SJCRH30 (cell line): ENCODE measurements around a stretch of chr2.

DNA sequence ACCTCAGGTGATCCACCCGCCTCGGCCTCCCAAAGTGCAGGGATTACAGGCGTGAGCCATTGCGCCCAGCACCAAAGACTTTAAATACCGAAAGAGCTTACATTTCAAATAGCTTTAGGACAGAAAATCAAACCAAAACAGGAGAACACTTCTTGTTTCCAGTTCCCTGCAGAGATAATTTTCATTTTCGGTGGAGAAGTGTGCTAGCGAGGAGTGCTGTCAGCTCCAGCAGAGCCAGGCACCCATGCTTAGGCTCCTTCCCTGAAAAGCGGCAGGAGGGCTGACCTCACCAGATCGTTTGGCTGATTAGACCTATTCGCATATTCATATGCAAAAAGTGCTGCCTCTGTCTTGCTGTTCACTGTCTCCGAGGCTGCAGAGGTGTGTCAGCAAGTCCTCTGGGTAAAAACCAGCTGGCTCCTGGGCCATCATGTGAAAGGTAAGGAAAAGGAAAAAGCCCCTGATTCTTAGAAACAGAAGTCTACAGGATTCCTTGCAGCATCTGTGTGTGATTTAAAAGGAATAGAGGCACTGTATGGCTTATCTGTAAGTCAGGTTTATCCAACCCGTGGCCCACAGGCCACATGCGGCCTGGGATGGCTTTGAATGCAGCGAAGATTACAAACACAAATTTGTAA is 225.7 kb upstream of the COPS8 start:
- RAMPAGE, long total RNA, result no peak

GRCh38 chr2:236871443-236872588 is 213.9 kb upstream of the COPS8 start:
- RAMPAGE, long total RNA, result no peak

GRCh38 chr2:236975700-236976136 is 110.0 kb upstream of the COPS8 start:
- RAMPAGE, long total RNA, result no peak

DNA sequence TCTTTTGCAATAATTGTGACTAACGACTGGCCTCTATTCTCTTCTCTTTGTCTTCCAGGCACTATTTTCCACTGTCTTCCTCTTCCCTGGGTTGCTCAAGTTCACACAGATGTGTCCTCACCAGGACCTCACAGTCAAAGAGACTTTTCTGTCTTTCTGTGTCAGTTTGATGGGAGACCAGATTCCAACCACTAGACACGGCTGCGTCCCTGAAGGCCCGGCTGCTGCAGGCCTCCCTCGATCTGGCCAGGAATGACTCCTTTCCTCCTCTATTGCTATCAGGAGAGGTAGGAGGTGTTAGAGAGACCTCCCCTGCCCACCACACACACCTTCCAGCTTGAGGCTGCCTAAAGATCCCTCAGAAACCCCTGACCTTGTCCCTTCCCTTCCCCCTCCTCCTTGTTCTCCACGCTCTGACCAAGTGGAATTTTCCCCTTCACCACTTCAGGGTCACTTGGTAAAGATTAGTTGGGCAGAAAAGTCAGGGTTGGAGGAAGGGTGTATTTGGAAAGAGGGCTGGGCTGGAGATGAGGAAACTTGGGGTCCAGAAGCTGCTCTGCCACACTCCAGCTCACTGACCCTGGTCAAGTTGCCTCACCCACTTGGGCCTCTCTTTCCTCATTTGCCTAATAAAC is 109.2 kb upstream of the COPS8 start:
- RAMPAGE, long total RNA, result no peak

DNA sequence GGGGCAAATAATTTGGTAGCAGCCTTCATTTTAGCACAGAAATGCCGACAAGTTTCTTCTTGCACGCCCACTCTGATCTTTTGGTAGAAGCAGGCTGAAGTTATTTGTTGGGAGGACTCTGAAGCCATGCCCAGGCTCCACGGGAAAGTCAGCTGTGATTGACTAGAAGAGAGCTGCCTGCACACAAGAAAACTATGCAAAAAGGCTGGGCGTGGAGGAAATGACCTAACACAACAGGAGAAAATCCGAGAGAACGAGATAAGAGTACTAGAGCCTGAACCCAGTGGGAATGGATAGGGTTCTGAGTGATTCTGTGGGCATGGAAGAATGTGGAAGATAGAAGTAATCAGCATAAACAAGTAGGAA is 12.2 kb upstream of the COPS8 start:
- RAMPAGE, long total RNA, result no peak

DNA sequence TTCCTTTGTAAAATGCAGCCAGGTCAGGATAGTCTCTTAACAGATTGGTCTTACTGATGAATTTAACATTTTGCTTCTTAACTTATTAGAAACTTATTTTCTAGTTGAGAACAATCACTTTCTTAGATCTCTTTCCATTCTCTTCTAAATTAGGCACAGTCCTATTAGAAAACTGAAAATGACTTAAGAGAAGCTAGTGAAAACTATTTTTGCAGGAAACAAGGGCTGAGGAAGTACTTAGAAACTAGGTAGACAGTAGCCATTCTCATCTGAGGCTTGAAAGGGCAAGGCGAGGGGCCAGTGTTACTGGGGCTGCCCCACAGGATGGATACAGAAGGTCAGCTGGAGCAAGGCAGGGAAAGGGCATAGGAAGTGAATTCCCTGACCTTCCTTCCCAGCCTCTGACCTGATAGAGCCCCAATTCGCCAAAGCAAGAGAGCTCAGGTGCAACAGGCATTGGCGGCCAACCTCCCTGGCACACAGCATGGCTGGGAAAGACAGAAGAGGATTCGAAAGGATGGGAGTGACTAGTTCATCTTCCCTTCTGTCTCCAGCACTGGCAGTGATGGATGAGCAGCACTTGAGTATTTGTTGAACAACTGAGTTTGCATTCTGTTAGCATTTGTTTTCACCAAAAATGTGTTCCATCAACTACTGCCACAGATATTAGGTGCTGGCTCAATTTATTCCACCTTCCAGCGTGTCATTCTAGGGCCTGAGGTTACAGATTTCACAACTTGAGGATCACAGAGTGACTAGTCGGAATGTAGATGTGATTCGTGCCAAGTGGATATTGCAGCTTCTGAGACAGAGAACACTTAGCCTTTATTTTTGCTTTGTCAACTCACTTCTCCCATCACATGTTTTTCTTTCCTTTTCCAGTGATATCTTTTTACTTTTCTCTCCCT is 6.1 kb downstream of the COPS8 start:
- RAMPAGE, long total RNA, result no peak

GRCh38 chr2:237191757-237192000 is 106.0 kb downstream of the COPS8 start:
- RAMPAGE, long total RNA, result no peak

DNA sequence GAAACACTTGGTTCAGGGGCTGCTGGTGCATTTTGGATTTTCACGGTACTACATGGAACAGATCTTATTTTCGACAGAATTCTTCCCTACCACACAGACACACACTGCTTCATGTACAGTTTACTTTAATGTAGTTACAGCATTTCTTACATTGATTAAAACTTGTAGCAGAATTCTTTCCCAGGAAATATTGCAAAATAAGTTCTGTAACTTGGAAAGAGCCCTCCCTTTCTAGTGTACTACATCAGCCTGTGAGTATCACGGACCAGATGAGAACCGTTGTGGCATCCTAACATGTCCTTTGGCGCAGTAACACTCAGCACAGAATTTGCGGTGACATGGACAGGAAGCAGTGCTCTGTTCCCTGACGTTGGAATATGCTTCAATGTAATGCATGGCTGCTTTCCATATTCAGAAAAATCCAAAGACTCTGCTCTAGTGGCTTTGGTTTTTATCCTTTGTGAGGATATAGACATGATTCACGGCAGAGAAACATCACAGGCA is 122.6 kb downstream of the COPS8 start:
- RAMPAGE, long total RNA, result no peak

- RAMPAGE, long total RNA, result no peak
Observed at GRCh38 chr2:237218084-237218666, 132.5 kb downstream of the COPS8 start.

DNA sequence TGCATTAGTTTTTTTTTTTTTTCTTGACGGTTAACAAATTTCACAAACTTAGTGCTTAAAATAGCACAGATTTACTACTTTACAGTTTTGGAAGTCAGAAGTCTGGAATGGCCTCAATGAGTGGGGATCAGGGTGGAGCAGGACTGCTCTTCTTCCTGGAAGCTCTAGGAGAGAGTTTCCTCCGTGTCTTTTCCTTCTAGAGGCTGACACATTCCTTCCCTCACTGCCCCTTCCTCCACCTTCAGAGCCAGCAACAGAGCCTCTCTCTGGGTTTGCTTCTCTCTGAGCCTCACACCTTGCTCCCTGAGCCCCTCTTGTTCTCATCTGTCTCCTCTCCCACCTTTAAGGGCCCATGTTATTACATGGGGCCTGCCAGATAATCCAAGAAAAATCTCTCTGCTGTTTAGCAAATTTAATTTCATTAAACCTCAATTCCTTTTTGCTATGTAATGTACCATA is 117.1 kb downstream of the COL6A3 start:
- RAMPAGE, long total RNA, result no peak

GRCh38 chr2:237327126-237327729 is 86.7 kb downstream of the COL6A3 start:
- RAMPAGE, long total RNA, result no peak

DNA sequence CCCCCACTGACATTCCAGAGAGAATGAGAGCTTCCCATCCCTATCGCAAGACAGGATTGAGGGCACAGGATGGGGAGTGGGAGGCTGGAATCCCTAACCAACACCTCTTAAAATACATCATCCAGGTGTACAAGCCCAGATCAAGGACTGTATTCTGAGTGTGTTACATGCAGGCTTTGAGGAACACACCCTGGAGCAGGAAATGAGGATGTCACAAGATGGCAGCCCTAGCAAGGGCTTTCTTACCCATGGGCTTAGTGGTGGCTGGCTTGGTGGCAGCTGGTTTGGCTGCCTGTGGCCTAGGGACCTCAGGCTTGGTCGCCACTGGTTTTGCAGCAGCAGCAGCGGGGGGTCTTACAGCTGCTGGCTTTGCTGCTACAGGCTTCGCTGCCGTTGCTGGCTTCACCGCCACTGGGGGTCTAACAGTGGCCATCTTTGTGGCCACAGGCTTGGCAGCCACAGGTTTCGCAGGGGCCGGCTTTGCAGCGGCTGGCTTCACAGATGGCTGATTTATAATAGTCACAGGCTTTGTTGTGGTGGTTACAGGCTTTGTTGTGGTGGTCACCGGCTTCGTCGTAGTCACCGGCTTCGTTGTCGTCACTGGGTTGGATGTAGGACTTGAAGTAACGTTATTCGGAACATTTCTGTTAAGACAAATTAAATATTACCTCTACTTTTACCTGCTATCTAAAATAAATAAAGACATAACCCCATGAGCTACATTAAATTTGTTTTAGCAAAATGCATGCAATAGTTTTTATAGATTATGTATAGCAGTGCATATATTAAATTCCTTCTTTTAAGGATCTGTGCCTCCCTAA is 77.9 kb downstream of the COL6A3 start:
- RAMPAGE, long total RNA, result no peak

DNA sequence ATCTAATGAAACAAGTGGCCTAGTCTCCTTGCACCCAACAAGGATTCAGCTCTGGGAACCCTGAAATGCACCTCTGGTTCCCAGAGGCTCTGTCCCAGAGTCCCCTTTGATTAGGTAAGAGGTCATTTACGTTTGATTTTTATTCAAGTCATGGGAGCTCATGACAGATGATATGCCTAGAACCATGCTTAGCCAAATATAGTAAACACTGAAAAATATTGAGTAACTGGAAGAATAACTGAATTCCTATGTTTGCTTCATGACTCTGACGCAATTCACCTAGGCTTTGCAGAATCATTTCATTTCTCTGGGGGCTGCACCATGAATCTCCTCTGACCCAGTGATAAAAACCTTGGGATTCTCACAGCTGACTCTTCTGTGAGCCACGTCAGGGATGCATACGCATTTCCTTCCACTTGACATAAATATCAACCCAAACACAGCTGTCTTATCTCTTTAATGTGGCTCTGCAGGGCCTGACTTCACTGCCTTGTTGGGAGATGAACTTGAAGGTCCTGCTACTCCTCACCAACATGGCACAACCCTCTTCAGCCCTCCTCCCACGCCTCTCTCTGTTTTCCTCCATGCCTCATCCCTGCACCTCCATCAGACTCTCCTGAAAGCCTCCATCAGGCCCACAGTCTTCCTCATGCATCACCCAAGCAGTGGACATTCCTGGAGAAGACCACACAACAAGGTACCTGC is 30.0 kb downstream of the COL6A3 start:
- RAMPAGE, long total RNA, result no peak

- RAMPAGE, long total RNA, result no peak
Observed at GRCh38 chr2:237438075-237438659, 24.2 kb upstream of the COL6A3 start.

DNA sequence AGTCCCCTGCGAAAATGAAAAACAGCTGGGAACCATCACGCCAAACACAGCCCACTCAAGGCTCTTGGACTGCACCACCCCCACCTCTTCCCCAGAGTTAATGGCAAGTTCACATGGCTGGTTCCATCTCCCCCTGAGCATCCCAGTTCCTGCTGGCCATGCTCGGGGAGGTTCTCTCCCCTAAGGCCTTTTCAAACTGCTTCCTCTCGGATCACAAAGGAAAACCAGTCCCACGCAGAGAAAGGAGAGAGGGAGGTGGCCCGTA is 35.1 kb upstream of the MLPH start:
- RAMPAGE, long total RNA, result no peak

GRCh38 chr2:237476436-237477083 is 10.5 kb upstream of the MLPH start:
- RAMPAGE, long total RNA, result no peak

GRCh38 chr2:237482036-237482853 is 4.8 kb upstream of the MLPH start:
- RAMPAGE, long total RNA, result no peak

DNA sequence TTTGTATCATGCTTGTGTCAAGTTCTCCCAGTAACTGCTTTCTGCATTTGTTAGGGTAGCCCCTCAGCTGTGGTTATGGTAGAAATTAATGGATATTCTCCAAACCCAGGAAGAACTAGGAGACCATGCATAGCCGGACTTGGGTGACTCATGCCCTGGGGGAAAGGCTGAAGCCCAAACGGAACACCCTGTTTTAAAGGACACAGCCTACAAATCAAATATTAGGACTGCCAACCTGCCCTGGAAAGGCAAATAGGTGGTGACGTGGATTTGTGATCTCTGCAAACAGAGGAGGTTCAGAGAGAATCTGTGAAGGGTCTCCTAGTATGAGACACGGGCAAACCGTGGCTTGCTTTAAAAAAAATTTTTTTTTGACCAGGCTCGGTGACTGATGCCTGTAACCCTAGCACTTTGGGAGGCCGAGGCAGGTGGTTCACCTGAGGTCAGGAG is 15.4 kb downstream of the MLPH start:
- RAMPAGE, long total RNA, result no peak

GRCh38 chr2:237512541-237513173 is 25.6 kb downstream of the MLPH start:
- RAMPAGE, long total RNA, result no peak

DNA sequence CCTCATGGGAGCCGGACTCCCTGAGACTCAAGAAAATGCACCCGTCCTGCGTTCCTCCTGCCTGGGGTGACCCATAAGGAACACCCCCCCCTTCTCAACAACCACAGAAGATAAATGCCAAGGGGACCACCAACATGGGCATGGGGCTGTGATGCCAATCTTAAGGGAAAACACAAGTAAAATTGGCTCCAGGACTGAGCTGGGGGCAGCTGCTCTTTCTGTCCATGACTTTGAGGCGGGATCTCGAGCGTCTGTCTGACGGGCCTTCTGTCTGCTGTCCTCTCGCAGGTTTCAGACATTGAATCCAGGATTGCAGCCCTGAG is 24.1 kb upstream of the PRLH start:
- RAMPAGE, long total RNA, result no peak